Neural crest cell (in vitro differentiated cells): ENCODE data around the gene PAQR6.

- PRO-cap = unidirectional peak, minus-strand start at chr1:155321198; bidirectional peak, plus-strand start at chr1:155321591, minus-strand start at chr1:155321408
Observed at GRCh38 chr1:155320996-155321759, 484 bp downstream of the RUSC1 start.

GRCh38 chr1:155335562-155336078 is 14.9 kb downstream of the RUSC1 start:
- PRO-cap = no peak

DNA sequence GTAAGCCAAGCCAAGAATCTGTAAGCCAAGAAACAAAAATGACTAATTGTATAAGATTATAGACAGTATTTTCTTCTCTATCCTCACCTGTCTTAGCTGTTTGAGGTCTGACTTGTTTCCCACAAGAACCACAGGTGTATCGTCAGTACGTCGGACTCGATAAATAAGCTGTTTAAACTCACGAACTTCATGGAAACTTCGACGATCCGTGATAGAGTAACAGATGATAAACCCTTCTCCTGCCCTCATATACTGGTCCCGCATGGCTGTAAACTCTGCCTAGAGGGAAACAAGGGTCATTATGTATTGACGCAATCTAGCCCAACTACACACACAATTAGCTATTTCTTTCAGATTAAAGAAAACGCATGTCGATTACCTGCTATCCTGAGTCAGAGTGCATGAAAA is 6.9 kb downstream of the RIT1 start:
- PRO-cap = no peak

DNA sequence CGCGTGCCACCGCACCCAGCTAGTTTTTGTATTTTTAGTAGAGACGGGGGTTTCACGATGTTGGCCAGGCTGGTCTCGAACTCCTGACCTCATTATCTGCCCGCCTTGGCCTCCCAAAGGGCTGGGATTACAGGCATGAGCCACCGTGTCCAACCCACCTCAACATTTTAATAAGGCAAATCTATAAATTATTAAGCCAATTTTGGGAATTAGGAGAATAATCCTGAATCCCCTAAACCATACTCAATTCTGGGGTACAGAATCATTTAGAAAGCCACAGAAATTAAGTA is 11.1 kb upstream of the RIT1 start:
- PRO-cap = no peak

DNA sequence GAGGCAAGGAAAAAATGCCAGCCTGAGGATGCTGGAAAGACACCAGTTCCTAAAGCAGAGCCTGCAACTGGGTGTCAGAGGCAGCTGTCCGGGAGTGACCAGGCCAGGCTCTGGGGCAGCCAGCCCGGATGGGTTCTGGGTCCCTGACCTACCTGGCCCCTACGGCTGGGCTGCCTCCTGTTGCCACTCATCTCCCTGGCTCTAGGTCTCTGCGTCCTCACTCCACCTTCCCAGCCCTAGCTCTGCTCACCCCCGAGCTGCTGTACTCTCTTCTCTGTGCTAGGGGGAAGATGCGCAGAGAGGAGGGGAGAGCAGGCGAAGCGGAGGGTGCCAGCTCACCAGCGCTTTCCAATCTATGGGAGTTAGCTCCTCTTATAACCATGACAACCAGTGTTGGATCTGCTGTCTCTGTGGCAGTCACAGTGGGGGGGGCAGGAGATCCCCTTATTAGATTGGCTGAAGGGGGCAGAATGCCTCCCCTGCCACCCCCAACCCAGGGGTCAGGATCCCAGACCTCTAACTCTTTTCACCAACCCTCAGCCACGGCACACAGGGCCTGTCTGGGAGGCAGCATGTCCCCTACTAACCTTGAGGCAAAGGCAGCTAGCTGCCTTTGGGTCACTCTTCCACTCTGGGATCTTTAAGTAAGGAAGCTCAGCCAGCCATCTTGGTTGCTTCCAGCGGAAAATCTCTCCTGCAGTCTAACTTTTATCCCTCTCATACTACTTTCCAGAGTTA is 8.8 kb downstream of the ARHGEF2 start:
- PRO-cap = no peak

- PRO-cap = no peak
Observed at GRCh38 chr1:155970120-155971435, 7.8 kb downstream of the ARHGEF2 start.

DNA sequence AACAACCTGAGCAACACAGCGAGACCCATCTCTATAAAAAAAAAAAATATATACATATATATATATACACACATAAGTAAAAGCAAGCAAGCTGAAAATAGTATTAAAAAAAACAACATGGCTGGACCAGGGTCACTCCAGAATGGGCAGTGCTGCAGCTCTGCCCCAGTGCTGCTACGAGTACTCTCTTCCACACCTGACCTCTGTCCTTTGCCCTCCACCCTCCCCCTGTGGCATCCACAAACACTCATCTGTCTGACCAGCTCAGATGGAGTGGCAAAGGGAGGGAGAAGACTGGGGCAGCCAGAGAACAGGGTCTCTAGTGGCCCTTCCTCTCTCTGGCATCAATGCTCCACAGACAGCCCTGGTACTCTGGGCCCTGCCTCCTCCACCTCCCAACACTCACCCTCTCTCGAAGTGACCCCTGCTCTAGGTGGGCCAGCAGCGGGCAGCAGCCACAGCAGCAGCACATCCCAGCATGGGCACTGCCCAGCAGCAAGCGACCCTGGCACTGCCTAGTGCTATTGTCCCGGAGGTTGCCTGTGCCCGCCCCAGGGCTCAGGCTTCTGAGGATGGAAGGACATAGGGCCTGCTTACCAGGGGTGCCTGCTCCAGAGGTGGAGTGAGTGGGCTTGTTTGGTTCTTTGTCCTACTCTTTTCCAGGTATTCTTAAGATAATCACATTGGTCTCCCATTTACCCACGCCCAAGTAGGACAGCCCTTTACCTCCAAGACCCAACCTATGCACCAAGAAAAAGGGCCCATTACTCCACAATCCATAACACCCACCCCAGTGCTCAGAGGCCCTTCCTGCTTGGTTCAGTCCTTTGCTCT is 6.3 kb downstream of the ARHGEF2 start:
- PRO-cap = no peak

DNA sequence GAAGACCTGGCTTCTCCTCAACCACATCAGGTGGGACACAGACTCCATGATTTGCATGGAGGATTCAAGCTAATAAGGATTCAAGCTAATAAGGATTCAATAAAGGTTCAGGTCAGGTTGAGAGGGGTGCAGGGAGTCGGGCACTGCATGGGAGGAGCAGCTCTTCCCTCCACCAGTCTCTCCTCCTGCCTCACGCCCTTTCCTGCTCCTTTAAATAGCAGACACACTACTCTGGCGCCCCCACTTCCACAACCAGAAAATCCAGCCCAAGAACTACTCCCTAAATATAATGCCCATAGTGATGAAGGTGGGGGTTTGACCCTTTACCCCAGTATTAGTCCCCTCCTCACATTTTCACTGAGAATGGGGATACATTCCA is 7.1 kb downstream of the MEX3A start:
- PRO-cap = no peak

GRCh38 chr1:156076374-156077396 is 5.6 kb downstream of the MEX3A start:
- PRO-cap = bidirectional peak, plus-strand start at chr1:156077097, minus-strand start at chr1:156076842

- PRO-cap = no peak
Observed at GRCh38 chr1:156102440-156102904, 12.0 kb upstream of the LMNA start.

- PRO-cap = no peak
Observed at GRCh38 chr1:156136745-156137414, 16.5 kb upstream of the SEMA4A start.

- PRO-cap = no peak
Observed at GRCh38 chr1:156137504-156137966, 15.8 kb upstream of the SEMA4A start.

DNA sequence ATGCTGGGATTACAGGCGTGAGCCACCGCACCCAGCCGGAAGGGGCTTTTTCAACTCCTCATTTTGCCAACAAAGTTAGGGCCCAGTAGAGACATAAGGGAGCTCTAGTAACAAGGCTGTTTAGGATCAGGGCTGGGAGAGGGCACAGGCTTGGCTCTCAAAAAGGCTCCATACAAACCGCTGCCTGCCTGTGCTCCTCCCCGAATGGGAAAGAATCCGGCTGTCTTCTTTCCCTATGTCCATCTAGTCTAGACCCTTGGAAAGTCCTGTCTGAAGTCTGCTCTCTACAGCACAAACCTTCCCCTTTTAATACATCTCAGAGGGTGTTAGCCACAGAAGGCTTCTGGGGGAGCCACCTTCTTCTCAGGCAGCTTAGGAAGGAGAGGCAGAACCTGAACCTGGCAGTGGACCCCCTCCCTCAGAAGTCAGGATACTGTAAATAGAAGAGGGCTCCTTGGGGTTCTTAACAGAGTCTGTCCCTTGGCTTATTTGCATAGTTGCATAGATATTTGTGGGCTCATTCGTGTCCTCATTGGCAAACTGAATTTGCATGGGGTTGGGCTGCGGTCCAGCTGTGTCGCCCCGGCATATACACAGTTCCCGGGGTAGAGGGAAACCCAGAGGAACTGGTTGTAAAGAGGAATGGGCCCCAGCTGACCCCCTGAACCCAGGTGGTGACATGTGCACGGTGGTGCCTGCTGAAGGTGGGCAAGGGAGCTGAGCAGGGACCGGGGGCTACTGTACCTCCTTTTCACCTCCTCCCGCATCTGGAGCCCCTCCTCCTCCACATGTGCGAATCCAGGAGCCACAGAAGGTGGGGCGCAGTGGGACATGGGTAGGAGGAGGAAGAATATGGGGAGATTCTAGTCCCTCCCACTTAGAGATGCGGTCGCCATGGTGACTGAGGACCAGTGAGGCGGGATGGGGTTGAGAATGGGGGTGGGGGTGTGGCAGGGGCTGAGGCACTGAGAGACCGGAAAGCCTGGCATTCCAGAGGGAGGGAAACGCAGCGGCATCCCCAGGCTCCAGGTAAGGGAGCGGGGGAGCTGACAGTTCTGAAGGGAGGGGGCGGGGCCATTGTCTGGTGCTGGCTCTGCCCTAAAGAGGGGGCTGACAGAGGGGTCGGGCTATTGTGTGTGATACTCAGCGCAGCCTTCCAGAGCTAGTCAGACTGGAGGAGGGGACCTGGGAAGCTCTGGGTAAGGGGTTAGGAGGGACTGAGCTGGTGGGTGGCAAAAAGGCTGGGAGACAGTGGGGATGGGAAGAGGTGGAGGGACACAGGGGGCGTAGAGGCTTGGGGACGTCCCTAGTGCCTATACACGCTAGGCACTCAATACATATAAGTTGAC is 3.8 kb upstream of the SEMA4A start:
- PRO-cap = no peak

DNA sequence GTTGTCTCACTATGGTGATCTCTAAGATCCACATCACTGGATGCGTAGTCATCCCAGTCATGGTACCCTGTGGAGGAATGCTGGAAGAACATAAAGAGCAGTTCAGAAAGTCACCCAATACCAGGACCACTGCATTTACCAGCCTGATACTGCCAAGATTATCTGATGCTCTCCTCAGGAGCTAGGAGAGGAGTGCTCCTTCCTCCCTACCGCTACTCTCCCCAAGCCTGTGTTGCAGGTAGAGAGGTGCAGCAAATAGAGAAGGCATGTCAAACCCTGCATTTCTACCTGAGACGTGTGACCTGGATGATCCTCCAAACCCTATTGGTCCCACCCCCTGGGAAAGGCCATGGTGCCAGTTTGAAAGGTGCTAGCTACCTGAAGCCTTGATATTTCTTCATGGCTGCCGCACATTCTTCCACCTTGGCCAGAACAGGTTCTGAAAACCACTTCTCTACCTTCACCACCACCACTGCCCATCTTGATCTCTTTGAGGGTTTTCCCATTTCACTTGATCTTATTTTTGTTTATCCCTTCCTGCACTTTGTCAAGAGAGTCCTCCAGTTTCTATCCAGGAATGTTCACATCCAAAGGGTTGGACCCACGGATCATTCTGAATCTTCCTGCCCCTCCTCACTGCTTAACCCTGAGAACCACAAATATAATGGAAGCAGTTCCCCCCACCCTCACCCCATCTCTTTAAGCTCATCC is 1.1 kb upstream of the PMF1 start:
- PRO-cap = no peak

GRCh38 chr1:156245683-156246430 is 2.0 kb downstream of the PAQR6 start:
- PRO-cap = no peak

DNA sequence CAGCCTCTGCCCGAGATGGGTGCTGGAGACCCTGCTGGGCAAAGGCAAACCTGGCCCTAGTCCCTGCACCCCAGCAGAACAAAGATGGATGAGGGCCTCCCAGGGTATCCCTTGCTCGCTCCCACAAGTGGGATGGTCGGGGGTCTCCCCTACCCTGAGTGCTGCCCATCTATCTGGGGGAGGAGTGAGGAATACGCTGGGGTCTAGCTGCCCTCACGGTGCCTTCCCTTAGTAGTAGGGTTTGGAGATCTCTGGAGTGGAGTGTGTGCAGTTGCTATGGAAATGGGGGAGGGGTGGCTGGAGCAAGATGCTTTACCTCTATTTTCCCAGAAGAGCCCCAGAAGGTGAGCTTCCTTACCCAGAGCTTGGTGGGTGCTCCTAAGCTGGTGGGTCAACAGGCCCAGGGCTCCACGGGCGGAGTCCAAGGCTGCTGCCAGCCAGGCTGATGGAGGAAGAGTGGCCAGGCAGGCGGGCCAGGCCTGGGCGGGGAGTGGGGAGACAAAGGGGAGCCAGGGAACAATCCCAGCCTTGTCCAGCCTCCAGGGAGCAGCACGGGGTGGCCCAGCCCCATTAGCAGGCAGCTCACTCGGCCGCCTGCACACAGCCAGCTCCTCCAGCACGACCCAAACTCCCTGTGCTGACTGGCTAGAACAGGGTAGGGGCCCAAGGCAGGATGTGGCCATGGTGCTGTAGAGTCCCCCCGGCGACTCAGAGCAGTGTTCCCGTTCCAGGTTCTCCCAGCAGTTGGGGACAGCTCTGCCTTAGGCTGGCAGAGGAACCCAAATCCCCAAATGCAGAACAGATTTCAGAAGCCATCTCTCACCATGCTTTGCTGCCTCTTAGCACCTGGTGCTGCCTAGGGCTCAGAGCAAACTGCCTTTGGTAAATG is at the start of gene PAQR6:
Gene PAQR6 (minus strand): TSS at position 458 of the 889 bp plus-strand sequence.
- PRO-cap = bidirectional peak, plus-strand start at position 570 of the sequence, minus-strand start at position 458 of the sequence

GRCh38 chr1:156251371-156252051 is 3.7 kb upstream of the PAQR6 start:
- PRO-cap = no peak

DNA sequence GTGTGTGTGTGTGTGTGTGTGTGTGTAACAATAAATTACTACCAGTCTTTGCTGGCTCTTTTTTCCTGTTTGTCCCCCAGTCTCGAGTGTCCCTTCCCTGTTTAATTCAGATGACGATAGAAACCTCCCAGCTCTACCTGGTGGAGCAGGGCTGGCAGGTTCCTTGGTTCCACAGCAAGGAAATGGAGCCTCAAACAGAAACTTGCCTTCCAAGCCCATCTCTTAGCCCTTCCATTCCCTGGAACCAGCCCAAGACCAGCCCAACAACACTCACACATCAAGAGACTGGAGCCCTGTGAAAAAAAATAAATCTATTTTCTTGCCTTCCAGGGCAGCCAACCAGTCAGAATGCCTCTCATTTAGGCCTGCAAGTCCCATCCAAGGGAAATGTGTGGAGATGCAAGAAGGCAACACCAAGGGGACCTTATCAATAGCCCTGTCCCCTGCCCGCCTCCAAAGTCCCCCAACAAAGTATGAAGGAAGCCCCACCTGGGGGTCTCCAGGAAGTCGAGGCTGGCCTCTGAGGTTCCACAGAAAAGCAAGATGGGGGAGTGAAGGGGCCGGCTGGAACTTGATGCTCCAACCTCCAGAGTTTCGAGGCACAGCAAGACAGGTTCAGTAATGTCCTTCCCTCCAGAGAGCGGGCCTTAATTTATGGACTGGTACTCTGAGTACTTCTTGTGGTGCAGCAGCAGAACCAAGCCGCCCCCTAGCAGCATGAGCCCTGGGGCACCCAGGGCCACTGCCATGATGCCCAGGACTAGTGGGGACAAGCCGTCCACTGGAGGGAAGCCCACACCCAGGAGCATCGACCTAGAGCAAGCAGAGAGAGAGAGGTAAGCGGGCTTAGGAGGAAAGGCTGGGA is 2.9 kb downstream of the GLMP start:
- PRO-cap = no peak

DNA sequence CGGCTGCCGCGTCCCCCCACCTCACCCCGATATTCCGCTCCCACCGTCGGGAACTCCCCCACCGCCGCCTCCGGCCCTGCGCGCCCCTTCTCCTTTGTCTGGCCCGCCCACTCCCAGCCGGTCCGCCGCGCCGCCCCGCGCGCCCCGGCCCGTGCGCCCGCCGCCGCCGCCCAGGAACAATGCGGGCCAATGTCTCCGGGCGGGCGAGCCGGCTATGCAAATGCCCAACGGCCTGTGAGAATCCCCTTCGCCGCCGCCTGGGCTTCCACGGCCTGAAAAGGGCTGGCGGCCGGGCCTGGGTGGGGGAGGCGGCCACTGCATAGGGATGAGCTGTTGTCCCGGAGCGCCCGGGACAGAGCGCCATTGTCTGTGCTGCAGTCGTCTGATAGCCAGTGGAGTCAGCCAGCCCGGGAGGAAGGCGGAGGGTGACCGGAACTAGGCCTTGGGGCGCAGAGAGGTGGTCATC is 19.4 kb downstream of the RHBG start:
- PRO-cap = bidirectional peak, plus-strand start at position 363 of the sequence, minus-strand start at position 181 of the sequence

DNA sequence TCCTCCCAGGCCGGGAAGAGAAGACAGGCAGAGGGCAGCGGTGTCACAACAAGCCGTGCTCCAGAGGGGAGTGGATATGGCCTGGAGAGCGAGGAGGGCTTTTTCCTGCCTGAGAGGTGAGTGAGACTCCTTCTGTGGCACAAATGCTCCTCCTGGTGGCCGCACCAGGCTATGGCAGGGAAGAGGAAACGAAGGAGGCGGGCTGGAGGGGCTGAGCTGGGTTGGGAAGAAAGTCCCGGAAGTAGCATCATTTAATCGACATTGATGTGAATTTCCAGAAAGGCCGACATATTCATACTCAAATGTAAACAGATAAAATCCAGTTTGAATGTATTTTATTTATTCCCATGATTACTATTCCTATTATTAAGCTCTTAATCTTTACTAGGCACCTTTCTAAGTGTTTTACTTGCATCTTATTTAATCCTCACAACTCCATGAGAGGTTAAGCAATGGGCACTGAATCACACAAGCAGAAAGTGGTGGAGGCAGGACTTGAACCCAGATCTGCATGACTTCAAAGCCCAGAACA is 54.7 kb downstream of the MEF2D start:
- PRO-cap = unidirectional peak, plus-strand start at position 254 of the sequence